ENCODE data around the gene NTSR2.

DNA sequence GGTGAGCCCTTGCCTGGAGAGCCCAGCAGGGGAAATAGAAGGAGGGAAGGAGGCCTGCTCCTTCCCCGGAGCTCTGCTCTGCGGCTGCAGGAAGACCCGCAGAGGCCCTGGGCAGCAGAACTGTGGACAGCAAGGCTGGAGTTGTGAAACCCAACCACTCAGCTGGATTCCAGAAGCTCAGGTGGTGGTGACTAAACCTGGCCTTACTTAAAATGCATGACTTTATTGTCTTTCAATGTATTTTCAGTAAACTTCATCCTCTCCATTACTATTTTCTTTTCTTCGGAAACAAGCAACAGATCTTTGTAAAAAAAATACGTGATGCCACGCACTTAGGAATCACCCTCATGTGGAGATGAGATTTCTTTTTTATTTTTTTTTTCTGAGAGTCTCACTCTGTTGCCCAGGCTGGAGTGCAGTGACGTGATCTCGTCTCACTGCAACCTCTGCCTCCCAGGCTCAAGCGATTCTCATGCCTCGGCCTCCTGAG, 2.4 kb upstream of the ODC1 start:
- PRO-cap, result no peak

DNA sequence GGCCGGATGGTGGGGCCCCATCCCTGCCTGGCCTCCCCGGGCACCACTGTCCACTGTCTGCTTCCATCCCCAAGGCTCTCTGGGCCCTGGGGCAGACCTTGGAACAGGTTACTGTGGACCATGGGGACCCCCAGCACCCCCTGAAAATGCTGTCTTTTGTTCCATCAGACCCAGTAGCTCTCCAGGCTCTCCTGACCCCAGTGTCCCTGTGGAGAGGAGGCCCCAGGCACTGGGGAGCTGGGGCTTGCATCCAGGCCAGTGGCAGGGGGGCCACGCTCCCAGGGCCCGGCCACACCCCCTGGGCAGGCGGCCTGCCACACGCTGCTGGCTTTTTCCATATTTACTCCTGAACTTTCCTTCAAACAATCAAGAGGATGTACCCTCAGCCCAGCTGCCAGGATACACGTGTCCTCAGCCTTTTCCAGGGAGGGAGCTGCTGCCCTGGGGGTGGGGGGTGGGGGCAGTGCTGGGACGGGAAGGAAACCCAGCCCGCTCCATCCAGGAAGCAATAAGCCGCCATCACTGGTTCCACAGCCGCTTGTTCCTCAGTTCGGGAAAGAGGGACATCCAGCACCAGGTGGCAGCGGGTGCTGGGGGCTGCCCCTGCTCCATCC, 102.3 kb upstream of the ODC1 start:
- PRO-cap, result no peak

DNA sequence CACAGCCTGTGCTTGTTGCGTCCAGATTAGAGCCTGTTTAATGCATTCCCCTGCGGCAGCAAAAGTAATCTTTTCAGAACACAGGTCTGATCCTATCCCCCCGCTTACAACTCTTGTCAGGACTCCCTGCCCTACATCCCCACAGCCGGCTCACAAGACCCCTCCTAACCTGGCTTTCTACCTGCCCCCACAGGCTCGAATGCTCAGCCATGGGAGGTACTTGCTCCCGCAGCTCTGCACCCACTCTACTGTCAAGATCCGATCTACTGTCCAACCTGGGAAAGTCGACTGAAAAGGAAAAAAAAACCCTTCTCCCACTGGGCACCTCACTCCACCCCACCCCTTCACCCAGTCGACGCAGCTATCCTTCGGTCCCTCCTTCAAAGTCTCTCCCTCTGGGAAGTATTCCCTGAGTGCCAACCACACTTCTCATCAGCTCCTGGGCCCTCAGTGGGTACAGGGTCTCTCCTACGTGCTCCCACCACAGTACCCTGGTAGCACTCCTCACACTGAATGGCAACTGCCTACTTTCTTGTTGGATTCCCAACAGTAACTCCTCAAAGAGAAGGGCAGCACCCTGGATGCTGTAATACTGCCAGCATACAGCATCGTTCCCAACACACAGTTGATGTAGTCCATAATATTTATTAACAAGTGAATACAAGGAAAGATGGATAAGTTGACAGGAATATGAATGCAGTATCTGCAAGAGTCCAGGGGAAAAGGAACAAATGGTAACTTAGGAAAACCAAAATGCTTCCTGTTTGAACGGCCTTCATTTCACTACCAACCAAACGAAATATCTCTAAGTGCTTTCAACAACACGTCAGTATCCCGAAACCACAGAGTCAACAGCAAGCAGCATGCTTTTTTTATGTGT, 47.2 kb downstream of the NOL10 start:
- PRO-cap, result no peak

GRCh38 chr2:11024268-11024539, 108.7 kb upstream of the C2orf50 start:
- PRO-cap, result no peak

DNA sequence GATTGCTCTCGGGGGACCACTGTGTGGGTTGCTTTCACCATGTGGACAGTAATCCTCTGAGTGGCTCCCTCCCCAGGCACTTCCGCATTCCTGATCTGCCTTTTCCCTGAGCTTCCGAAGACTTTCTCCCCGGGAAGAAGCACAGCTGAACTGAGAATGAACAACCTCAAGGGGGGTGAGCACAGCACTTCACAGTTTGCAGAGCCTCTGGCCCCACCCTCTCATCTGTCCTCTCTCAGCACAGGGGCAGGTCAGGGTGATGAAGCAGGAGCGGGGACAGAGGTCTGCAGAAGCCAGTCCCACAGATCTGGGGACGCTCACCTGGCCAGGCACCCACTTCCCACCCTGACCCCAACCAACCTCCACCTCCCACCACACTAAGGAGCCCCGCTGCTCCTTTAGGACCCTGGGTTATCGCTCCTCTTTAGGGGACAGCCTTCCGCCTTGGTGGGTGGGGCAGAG, 11.3 kb upstream of the C2orf50 start:
- PRO-cap, result no peak

GRCh38 chr2:11211424-11211990, 56.2 kb downstream of the SLC66A3 start:
- PRO-cap, result no peak

- PRO-cap, result no peak
Measured at GRCh38 chr2:11213294-11214113, 58.2 kb downstream of the SLC66A3 start.

GRCh38 chr2:11340498-11341412, 3.7 kb downstream of the ROCK2 start:
- PRO-cap, result no peak

DNA sequence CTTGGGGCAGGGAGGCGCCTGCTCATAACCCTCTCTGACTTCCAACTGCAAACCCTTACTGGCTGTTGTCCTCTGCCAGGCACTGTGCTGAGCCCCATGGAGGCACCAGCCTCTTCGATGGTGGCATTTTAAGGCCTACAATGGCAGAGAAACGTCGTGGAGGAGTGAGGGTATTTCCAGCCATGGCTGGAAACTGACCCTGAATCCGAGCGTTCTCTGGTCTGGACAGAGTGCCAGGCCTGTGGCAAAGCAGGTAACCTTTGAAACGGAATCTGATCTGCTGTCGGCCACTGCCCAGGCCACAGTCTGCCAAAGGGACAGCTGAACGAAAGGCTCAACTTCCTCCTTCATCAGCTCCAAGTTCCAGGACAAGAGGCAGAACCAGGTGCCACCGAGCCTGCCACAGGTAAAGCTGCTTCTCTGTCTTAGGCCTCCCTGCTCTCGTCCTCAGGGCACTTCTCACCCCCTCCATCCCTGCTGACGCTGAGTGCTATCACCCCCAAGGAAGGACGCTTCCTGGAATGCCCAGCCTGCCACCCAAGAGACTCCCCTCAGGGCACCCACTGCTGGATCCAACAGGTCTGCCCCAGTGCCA, 27.1 kb upstream of the ROCK2 start:
- PRO-cap, result no peak

DNA sequence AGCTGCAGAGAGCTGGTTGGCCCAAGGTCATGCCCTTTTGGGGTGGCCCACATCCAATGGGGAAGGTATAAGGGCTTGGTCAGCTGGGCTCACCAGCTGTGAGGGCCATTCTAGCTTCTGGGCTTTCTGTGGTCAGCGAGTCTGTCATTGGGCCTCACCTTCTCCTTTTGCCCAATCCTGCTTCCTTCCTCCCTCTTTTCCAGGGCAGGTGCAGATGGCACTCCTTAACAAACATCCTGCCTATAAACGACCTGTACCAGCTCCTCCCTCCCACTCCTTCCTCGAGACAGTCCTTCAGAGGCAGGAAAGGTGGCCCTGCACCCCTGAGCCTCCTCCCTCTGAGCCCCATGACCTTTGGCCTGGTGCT, 44.1 kb upstream of the ROCK2 start:
- PRO-cap, result no peak

DNA sequence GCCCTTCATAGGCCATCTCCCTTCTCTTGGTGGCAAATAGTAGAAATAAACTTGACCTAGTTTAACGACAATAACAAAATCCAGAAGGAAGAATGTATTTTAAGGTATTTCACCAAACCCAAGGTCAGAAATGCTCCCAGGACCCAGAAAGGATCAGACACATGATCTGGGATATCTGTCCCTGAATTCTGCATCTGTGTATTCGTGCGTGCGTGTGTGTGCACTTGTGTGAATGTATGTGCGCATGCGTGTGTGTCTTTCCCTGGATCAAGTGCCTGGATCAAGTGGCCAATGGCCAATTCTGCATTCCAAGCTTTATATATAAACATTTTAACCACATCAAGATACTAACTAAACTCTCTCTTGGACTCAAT, 45.0 kb upstream of the ROCK2 start:
- PRO-cap, result no peak

DNA sequence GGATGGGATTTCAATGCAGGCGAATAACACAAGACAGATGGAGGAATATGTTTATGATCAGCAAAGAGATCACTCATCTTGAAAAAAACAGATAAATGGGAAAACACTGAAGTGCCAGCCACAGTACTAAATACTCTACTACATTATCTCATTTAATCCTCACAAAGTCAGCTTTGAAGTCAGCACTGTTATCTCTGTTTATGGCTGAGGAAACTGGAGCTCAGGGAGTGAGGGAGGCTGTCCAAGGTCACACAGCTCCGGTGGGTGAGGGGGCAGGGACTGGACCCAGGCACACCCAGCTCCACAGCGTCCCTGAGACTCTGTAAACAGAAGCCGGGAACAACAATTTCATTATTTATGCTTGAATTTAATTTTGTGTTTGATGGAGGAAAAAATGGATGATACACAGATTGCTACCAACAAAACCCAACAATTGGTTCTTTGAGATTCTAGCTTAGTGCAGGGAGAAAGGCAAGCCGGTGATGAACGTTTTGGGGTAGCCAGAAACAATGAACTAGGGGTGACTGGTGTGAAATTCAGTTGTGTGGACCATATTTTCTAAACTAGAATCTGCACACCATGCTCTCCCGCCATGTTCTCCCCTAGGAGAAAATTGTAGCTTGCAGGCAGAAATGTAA, 512 bp upstream of the GREB1 start:
- PRO-cap, result no peak

DNA sequence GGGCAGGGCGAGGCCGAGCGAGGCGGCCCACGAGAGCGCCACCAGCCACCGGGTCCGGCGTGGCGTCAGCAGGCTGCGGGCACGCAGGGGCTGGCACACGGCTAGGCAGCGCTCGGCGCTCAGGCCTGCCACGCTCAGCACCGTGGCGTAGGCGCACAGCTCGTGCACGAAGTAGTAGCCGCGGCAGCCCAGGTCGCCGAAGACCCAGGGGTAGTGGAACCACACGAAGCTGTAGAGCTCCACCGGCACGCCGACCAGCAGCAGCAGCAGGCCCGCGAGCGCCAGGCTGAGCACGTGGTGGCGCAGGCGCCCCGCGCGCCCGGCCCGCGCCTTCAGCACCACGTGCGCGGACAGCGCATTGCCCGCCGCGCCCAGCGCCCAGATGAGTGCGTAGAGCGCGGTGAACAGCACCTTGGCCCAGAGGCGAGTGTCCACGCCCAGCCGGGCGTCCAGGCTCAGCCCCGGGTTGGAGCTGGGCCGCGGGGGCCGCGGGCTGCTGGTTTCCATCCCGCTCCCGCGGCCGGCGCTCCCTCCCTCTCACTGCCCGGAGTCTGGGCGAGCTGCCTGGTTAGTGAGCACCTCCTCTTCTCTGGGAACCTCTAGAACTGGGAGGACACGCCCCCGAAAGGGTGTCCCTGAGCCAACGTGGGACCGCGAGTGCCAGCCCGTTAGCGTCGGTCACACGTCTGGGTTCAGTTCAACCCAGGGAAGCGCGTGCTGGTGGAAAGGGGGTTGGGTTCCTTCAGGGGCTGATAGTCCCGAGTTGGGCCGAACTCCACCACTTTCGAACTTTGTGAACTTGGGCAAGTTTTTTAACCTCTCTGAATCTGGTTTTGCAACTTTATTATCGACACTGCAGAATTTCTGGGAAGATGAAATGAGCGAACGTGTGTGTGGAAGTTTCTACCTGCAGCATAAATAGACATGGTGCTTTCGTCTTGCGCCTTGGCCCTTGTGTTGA, at the start of gene NTSR2:
TSS of gene NTSR2 (minus strand) at position 573 of the 961 bp plus-strand sequence.
- PRO-cap, result no peak

DNA sequence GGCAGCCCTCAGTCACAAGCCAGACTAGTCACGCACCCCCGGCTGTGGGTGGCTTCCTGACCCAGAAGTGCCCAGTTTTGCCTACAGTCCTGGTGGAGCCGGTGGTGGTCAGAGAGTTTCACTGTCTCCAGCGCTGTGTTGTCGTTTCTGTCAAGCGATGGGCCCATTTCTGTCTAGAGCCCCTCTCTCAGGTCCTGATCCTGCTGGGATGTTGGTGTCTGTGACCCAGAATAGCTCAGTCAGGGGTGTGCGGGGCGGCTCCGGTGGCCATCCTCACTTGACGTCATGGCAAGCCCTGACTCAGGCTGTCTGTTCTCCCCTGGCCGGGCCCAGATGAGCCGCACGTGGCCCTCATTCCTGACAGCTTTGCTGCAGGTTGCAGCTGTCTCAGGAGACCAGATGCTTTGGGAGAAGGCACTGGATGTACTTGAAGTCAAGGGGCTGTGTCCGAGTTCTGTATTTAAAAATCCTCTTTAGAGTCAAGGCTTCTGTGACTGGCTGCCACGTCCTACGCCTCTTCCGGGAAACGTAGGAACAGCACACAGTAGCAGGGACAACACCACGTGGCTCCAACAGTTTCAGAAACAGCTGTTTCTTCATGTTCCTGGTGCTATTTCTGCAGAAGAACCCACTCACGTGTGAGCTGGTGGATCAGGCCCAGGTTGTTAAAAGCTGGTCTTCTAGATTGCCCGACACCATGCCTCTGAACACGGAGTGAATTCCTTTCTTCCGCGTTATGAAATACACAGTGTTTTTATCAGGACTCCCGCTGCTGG, 28.1 kb upstream of the NTSR2 start:
- PRO-cap, result no peak

DNA sequence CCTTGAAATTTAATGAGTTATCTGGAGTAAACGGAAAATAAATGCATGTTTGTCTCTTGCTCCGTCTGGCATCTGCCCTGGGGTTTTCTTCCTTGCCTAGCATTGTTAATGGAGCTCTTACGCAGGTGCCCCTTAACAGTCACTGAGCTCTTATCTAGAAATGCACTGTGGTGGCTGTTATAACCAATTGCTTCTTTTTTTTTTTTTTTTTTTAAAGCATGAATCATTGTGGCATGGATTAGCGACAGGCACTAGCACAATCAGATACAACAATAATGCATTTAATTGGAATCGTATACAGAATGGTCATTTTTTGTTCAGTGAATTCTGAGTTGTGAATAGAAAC, 26.9 kb upstream of the LPIN1 start:
- PRO-cap, result no peak

DNA sequence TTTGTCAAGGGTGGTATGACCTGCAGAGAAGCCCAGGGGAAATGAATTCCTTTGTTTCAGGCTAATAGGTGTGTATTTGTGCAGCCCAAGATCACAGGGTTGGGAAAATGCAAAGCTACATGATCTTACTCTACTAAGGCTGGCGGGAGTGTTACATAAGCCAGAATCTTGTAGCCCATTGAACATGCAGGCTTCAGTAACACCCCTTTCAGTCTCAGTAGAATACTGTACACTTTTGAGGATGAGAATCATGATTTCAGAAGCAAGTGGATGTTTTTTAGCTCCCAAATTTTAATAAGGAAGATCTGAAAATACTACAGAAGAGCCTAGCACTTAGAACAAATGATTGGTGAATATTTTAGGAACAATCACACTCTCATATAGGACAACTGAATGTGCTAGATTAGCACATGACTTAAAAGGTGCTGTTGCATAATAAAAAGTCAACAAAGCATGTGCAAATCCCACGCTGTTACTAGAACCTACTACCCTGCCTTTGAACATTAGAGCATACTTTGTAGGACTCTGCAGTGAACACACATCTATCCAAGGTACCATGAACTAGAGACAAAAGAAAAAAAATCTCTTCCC, 23.8 kb upstream of the LPIN1 start:
- PRO-cap, result no peak

- PRO-cap, result no peak
Measured at GRCh38 chr2:12044856-12045221, 298.4 kb downstream of the LPIN1 start.

DNA sequence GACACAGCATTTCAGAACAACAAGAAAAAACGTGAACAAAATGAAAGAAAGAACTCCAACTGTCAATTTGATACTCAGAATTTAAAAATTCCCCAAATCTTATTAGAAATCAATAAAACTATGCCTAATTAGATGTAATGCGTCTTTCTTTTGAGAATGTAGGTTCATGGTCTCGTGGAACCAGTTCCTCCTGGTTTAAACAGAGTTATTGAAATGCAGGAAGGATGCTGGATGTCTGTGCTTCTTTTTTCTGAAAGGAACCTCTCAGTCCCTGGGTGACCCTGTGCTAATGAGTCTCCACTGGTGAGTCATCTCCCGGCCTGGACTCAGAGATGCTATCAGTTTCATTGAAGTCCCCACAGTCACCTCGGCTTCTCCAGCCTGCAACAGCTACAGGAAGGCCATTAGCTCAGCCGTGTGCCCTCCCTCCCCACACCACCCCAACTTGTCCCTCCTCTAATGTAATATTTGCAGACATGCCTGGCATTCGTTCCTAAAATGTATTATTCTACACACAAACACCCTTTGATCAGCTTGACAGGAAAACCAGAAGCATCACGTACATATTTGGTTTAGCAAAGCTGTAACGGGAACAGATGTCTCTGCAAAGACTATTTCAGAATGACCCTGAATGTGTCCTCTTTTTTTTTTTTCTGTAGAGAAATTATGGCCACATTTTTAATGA, 430.6 kb downstream of the LPIN1 start:
- PRO-cap, result no peak

GRCh38 chr2:12710225-12710945, 6.4 kb upstream of the TRIB2 start:
- PRO-cap, result no peak

DNA sequence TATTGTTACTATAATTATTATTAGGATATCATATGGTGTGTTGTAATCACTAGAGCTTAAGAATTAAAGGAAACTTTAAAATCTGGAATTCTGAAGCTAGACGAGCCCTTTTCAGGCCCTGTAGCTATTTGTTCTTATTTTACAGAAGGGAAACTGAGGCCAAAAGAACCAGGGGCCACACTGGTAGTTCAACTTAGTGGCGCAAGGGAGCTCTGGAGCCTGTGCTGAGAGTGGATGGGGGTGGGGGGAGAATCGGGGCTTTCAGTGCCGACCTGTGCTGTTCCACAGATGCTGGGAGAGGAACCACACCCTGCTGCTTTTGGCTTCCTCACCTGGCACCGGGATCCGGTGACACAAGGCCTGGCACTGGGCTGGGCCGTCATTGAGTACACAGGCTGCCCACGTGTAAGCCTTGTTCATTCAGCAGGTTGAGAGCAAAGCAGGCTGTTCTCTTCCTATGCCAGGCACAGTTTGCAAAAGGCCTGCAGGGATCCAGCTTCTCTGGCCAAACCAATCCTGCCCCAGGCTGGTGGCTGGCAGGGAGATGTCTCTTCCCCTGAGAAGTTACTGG, 17.0 kb downstream of the TRIB2 start:
- PRO-cap, result no peak

All from neural crest cell (in vitro differentiated cells).